ENCODE results near the gene CD72.

DNA sequence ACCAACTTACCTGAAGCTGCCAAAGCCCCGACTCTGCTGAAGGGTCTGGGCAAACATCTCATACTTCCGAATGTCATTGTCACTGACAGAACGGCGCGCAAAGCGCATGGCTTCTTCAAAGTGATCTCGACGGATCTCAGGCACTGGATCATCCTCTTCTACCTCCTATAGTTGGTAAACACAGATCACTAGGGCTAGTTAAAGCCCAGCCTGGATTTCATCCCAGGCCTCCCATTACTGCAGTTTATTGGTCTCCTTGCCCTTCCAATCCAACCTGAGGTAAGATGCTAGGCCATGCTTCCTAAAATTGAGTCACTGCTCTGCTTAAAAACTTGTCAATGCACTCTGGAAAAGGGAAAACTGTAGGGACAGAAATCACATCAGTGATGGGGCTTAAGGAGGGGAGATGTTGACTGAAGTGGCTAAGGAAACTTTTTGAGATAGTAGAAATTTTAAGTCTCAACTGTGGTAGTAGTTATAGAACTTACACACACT, 15.0 kb downstream of the VCP start:
- PRO-cap, 3 experiments, result no peak in any of the 3 experiments
- RAMPAGE, long total RNA, 4 experiments, result no peak in any of the 4 experiments
- RRBS, result no CpG with 5 or more reads among the region's 8 CpGs

GRCh38 chr9:35070193-35070398, 2.3 kb downstream of the VCP start:
- PRO-cap, 3 experiments, result no peak in any of the 3 experiments
- RAMPAGE, long total RNA, 4 experiments, result no peak in any of the 4 experiments
- RRBS, result no CpG with 5 or more reads among the region's 1 CpG

GRCh38 chr9:35080309-35080648, 537 bp upstream of the FANCG start:
- PRO-cap, 3 experiments, result no peak in any of the 3 experiments
- RAMPAGE, long total RNA, 4 experiments, result no peak in any of the 4 experiments
- RRBS, result no CpG with 5 or more reads among the region's 15 CpGs

GRCh38 chr9:35110368-35110852, 5.3 kb downstream of the ATOSB start:
- PRO-cap, 3 experiments, result peak in 1 of 3 experiments; most common plus-strand start chr9:35110611 (in 1)
- RAMPAGE, long total RNA, 4 experiments, result no peak in any of the 4 experiments
- RRBS, result no CpG with 5 or more reads among the region's 3 CpGs

GRCh38 chr9:35236510-35237246, 74.9 kb downstream of the UNC13B start:
- PRO-cap, 3 experiments, result no peak in any of the 3 experiments
- RAMPAGE, long total RNA, 4 experiments, result no peak in any of the 4 experiments
- RRBS, result no CpG with 5 or more reads among the region's 5 CpGs

- PRO-cap, 3 experiments, result no peak in any of the 3 experiments
- RAMPAGE, long total RNA, 4 experiments, result no peak in any of the 4 experiments
- RRBS, result no CpG with 5 or more reads among the region's 6 CpGs
These were observed 116.1 kb downstream of the UNC13B start for GRCh38 chr9:35277893-35278417.

- PRO-cap, 3 experiments, result no peak in any of the 3 experiments
- RAMPAGE, long total RNA, 4 experiments, result no peak in any of the 4 experiments
- RRBS, result no CpG with 5 or more reads among the region's 9 CpGs
These were observed 113.9 kb upstream of the RUSC2 start for GRCh38 chr9:35376012-35376390.

DNA sequence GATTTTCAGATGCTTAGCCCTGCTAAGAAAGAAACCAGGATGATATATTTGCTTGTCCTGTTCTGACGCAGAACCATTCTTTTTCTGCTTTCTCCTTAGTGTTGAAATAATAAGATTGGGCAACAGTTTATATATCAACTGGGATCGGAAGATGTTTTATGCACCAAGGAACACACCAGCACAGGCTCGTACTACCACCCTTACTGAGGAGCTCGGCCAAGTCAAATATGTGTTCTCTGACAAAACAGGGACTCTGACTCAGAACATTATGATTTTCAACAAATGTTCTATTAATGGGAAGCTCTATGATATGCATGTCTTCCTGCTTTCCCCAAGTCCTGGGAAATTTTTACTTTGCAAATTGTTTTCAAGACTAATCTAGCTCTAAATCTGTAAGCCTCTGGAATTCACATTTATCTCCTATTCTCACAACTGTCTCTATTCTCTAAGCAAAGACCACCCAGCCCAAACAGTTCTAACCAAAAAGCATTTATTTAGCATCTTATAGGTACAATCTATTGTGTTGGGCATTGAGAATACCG, 18.9 kb upstream of the RUSC2 start:
- PRO-cap, 3 experiments, result no peak in any of the 3 experiments
- RAMPAGE, long total RNA, 4 experiments, result no peak in any of the 4 experiments
- RRBS, result no CpG with 5 or more reads among the region's 5 CpGs

- PRO-cap, 3 experiments, result peak in 1 of 3 experiments; most common plus-strand start chr9:35617290 (in 1); most common minus-strand start chr9:35617173 (in 1)
- RAMPAGE, long total RNA, 4 experiments, result start-site peak on the minus strand in 2 of 4 experiments, at chr9:35617148-35617351 at its widest, 6 to 9 reads per replicate
- RRBS, result 3% methylated on average over 7 of the region's 44 CpGs
These were observed 1.3 kb downstream of the CD72 start for GRCh38 chr9:35616849-35617442.

DNA sequence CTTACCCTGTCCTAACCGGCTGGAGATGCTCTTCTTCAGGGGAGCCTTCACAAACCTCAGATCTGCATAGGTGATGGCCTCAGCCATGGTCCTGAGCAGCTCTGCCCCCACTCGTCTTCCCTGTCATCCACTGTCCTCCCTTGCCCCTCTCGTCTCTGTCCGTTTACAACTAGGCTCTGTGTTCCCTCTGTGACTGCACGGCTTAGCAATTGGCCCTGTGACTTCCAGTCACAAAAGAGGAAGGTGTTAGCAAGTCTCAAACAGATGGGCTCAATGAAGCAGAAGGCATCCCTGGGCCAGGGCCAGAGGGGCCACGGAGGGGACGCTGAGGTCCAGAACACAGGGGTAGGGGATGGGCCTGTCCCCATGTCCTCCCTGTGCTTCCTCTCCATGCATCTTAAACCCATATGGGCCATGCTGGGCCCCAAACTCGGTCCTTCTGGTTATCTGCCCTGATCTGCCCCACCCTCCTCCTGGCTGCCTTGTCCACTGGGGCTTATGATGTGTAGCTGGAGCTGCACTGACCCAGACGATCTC, at the start of gene CD72:
TSS of gene CD72 (minus strand) at position 197 of the 537 bp plus-strand sequence.
- PRO-cap, 3 experiments, result peak in 3 of 3 experiments; most common plus-strand start position 273 of the sequence (in 1); most common minus-strand start position 157 of the sequence (in 3)
- RAMPAGE, long total RNA, 4 experiments, result start-site peak on the minus strand in 2 of 4 experiments, centred at positions 154 to 159 of the sequence, 7 to 17 reads per replicate
- RRBS, result no CpG with 5 or more reads among the region's 9 CpGs

- PRO-cap, 3 experiments, result no peak in any of the 3 experiments
- RAMPAGE, long total RNA, 4 experiments, result no peak in any of the 4 experiments
- RRBS, result no CpG with 5 or more reads among the region's 6 CpGs
These were observed 12.0 kb downstream of the SIT1 start for GRCh38 chr9:35638841-35639069.

GRCh38 chr9:35660433-35661688, 2.8 kb downstream of the CCDC107 start:
- PRO-cap, 3 experiments, result peak in 2 of 3 experiments; most common plus-strand start chr9:35661002 (in 1); most common minus-strand start chr9:35661072 (in 1)
- RAMPAGE, long total RNA, 4 experiments, result no peak in any of the 4 experiments
- RRBS, result no CpG with 5 or more reads among the region's 16 CpGs

- PRO-cap, 3 experiments, result no peak in any of the 3 experiments
- RAMPAGE, long total RNA, 4 experiments, result no peak in any of the 4 experiments
- RRBS, result no CpG with 5 or more reads among the region's 5 CpGs
These were observed 1.9 kb downstream of the ARHGEF39 start for GRCh38 chr9:35663084-35663474.

DNA sequence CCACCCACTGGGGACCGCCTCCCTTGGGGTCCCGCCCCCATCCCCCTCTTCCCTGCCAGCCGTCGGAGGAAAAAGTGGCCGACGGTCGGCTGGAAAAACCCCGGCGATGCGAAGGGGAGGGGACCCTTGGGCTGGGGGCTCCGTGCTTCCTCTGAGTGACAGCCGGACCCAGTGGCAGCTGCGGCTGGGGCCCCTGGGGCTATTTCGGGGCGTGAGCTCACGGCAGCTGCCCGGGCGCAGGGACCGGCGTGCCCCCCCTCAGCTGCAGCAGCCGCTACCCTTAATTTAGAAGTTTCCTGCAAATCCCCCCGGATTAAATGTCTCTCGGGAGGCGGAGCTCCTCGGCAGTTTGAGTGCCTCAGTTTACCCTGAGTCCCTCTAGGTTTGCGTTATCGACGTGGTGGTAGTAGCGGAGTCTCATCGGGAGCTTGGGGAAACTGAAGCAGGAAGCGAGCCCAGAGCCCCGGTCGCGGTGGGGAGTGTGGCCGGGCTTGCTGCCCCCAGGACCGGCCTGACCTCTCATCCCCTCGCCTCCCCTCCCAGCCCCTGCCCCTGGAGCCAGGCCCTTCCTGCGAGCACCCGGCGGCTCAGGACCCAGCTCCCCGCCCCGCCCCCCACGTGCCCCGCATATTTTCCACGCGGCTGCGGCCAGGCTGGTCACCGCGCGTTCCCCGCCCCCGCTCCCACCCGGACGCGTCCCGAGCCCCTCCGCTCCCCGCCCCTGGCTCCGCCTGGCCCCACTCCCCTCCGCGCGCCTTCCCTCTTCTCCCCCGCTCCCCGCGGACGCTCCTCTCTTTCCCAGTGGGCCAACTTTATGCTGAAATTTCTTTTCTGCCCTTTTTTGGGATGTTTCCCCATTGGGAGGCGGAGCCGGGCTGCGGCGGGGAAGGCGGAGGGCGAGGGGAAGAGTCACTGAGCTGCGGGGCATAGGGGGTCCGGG, 611 bp upstream of the TPM2 start:
- PRO-cap, 3 experiments, result peak in 3 of 3 experiments; most common plus-strand start position 875 of the sequence (in 2); most common minus-strand start position 816 of the sequence (in 2)
- RAMPAGE, long total RNA, 4 experiments, result start-site peak on the minus strand in 1 of 4 experiments, centred at position 675 of the sequence, 27 reads per replicate
- RRBS, result 10% methylated on average over 34 of the region's 74 CpGs

- PRO-cap, 3 experiments, result peak in 1 of 3 experiments; most common minus-strand start chr9:35710745 (in 1)
- RAMPAGE, long total RNA, 4 experiments, result no peak in any of the 4 experiments
- RRBS, result no CpG with 5 or more reads among the region's 9 CpGs
These were observed 20.8 kb upstream of the TPM2 start for GRCh38 chr9:35710491-35711045.

- PRO-cap, 3 experiments, result no peak in any of the 3 experiments
- RAMPAGE, long total RNA, 4 experiments, result no peak in any of the 4 experiments
- RRBS, result no CpG with 5 or more reads among the region's 8 CpGs
These were observed 7.9 kb downstream of the TLN1 start for GRCh38 chr9:35724101-35724511.

DNA sequence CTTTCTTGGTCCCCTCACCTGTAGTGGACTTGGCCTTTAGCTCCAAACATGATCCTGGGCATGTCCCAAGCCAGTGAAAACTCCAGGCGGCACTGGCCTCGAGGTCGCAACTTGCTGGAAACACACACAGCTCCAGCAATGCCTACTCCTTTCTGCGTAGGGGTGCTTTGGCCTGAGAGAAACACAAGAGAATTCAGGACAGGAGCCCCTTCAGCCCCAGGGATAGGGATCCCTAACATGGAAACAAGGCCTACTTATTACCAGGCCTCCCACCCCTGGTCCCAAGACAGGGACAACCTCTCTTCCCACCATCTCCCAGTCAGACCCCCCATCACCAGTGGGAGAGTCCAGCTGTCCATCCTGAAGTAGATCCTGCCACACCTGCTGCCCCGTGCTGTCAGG, 7.7 kb downstream of the CREB3 start:
- PRO-cap, 3 experiments, result no peak in any of the 3 experiments
- RAMPAGE, long total RNA, 4 experiments, result no peak in any of the 4 experiments
- RRBS, result no CpG with 5 or more reads among the region's 5 CpGs

GRCh38 chr9:35753360-35754113, 539 bp downstream of the MSMP start:
- PRO-cap, 3 experiments, result no peak in any of the 3 experiments
- RAMPAGE, long total RNA, 4 experiments, result no peak in any of the 4 experiments
- RRBS, result no CpG with 5 or more reads among the region's 8 CpGs

GRCh38 chr9:35907552-35908462, 1.5 kb upstream of the SPAAR start:
- PRO-cap, 3 experiments, result peak in 3 of 3 experiments; most common plus-strand start chr9:35908404 (in 2); most common minus-strand start chr9:35907869 (in 1)
- RAMPAGE, long total RNA, 4 experiments, result no peak in any of the 4 experiments
- RRBS, result no CpG with 5 or more reads among the region's 15 CpGs

- PRO-cap, 3 experiments, result no peak in any of the 3 experiments
- RAMPAGE, long total RNA, 4 experiments, result no peak in any of the 4 experiments
- RRBS, result no CpG with 5 or more reads among the region's 18 CpGs
These were observed 6.6 kb downstream of the SPAAR start for GRCh38 chr9:35915642-35916499.

Data from adrenal gland (tissue), 7 donors.